Neuron (in vitro differentiated cells): ENCODE data around the gene TM2D1.

- PRO-cap, result no peak
Measured at GRCh38 chr1:58881319-58881832, 97.5 kb upstream of the JUN start.

GRCh38 chr1:58968290-58969141, 184.7 kb upstream of the JUN start:
- PRO-cap, result no peak

GRCh38 chr1:58971507-58972221, 187.8 kb upstream of the JUN start:
- PRO-cap, result no peak

DNA sequence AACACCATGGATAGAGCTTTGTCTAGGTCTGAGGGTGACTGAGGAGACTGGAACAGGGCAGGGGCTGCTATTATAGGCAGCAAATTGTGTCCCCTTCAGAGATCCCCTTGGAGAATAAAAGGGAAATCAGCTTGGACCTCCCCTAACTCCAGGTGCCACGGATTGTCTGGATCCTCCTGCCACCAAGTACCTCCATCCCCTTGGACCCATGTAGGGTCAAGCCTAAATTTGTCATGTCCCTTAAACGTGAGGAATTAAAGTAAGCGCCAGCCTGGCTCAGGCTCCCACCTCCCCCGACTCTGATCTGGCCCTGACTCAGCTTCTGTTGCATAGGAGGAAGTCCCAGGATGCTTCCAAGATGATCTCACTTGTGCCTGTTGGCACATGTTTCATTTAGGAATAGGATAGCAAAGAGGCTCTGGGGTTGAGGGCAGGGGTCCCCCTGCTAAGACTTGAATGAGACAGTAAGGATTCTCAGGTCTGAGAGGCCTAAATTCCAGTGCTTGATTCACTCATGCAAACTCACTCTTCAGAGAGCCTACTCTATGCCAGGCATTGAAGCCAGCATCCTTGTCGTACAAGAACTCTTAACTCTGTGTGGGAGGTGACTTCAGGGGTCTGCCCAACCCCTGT, 231.9 kb upstream of the JUN start:
- PRO-cap, result no peak

DNA sequence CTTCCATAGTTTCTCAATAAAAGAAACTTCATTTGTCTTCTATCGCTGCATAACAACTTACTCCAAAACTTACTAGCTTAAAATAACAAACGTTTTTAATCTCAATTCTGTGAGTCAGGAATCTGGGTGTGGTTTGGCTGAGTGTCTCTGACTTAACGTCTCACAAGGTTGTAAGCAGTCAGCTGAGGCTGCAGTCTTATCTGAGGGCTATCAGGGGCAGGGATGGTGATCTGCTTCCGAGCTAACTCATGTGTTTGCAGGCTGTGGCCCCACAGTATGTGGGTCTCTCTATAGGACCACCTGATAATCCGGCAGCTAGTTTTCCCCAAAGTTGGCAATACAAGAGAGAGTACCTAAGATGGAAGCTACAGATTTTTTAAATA, 234.2 kb upstream of the FGGY start:
- PRO-cap, result no peak

DNA sequence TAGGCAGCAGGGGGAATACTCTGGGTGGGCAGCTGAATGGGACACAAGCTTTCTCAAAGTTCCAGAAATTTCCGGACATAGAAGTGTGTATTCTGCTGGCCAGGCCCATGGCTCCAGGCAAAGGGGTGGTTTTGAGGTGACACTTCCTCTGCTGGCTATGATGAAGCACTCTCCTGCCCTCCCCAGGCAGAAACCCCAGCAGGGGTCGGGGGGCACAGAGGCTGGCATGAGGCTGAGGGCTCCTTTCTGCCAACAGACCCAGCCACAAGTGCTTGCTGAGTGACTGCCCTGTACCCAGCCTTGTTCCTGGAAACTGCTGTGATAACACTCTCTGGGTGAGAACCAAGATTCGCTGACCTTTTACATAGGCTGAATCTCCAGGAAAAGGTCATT, 155.7 kb upstream of the FGGY start:
- PRO-cap, result no peak

- PRO-cap, result no peak
Measured at GRCh38 chr1:59499977-59500239, 203.0 kb downstream of the FGGY start.

GRCh38 chr1:59506818-59507377, 210.0 kb downstream of the FGGY start:
- PRO-cap, result no peak

DNA sequence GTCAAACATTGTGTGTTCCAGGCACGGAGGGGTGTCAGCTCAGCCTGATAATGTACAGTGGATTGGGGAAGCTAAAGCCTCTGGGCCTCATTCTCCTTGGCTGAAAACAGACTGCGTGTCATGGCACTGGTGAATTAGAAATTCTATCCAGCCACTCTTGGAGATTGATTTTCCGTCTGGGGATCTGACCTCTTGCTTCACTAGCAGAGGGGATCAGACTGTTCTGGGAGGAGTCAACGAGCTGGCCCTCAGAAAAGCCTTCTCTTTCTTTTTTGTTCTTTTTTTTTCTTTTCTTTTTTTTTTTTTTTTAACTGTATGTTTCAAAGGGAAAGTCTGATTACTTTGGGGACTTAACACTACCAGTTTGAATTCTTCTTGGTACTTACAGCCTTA, 123.4 kb upstream of the HOOK1 start:
- PRO-cap, result no peak

- PRO-cap, result no peak
Measured at GRCh38 chr1:59848892-59849244, 34.1 kb downstream of the HOOK1 start.

GRCh38 chr1:59936748-59937329, 10.3 kb upstream of the CYP2J2 start:
- PRO-cap, result no peak

GRCh38 chr1:60274741-60275136, 201.2 kb upstream of the C1orf87 start:
- PRO-cap, result no peak

DNA sequence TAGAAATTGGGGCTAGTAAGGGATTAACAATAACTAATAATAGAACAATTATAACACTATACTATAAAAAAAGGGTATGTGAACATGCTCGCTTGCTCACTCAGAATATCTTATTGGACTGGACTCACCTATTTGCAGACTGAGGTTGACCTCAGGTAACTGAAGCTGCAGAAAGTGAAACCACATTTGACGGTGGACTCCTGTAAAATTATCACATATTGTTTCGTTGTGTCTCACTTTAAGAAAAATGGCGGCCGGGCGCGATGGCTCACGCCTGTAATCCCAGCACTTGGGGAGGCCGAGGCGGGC, 209.1 kb upstream of the NFIA start:
- PRO-cap, result no peak

DNA sequence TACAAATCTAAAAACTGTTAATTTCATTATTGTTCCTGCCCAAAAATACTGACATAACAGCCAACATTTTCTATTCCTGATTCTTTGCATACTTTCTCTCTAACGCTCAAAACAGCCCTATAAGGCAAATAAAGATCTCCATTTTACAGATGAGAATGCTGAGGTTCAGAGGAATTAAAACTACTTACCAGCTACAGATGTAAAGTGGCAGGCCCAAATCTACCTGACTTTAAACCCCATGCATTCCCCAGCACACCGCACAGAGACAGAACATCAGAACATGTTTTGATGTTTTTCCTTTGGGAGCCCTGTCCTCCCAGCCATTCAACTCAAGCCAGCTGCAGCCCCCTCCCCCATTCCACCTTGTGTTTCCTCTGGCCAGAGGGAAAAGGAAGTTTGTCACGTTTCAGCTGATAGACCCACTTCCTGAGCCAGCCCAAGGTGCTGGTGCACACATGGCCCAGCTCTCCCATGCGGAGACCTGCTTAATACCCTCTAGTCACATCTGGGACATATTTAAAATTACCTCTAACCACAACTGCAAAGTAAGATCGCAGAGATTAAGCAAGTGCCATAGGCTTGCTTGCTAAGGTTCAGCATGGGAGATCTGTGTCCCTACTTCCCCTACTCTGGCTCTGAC, 133.1 kb upstream of the NFIA start:
- PRO-cap, result no peak

GRCh38 chr1:61098903-61099644, 16.7 kb downstream of the NFIA start:
- PRO-cap, result no peak

DNA sequence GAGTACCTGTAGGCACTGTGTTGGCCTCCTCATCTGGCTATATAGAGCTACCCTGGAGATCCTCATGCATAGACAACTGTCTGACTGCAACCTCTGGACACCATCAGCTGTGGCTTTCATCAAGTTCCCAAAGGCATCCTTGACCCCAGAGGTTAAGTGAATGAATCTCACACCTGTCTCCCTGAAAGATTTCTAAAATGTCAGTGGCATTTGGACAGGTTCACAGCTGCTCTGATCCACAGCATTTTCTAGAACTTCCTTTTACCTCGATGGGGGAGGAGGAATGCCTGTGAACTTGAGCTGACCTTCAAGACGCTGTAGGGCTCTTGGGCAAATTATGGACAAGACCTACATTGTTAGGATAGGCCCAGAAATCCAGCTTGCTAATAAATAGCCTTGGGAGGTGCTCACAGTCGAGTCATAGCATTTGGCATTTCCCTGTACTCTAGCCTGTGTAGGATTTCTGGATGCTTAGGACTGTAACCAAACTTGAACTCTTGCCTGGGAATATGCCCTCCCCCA, 87.8 kb downstream of the NFIA start:
- PRO-cap, result no peak

- PRO-cap, result bidirectional peak, plus-strand start at chr1:61198667, minus-strand start at chr1:61198676; unidirectional peak, minus-strand start at chr1:61198740
Measured at GRCh38 chr1:61198597-61199007, 116.2 kb downstream of the NFIA start.

DNA sequence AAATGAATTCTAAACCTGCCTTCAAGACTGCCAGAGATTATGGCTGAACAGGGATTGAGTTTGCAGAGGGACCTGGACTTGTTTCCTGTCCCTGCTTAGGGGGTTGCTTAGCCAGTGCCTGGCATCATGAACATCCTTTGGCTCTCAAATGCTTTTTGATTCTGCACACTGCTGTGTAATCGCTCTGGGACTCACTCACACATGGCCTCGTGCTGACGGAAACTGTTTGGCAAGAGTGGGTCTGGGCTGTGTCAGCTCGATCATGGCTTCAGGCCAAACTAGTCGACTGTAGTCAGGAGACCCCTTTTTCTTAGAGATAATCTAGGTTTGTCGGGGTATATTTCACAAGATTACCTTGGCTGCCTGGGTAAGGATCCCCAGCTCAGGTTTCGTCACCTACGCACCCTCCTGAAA, 252.6 kb downstream of the NFIA start:
- PRO-cap, result no peak

DNA sequence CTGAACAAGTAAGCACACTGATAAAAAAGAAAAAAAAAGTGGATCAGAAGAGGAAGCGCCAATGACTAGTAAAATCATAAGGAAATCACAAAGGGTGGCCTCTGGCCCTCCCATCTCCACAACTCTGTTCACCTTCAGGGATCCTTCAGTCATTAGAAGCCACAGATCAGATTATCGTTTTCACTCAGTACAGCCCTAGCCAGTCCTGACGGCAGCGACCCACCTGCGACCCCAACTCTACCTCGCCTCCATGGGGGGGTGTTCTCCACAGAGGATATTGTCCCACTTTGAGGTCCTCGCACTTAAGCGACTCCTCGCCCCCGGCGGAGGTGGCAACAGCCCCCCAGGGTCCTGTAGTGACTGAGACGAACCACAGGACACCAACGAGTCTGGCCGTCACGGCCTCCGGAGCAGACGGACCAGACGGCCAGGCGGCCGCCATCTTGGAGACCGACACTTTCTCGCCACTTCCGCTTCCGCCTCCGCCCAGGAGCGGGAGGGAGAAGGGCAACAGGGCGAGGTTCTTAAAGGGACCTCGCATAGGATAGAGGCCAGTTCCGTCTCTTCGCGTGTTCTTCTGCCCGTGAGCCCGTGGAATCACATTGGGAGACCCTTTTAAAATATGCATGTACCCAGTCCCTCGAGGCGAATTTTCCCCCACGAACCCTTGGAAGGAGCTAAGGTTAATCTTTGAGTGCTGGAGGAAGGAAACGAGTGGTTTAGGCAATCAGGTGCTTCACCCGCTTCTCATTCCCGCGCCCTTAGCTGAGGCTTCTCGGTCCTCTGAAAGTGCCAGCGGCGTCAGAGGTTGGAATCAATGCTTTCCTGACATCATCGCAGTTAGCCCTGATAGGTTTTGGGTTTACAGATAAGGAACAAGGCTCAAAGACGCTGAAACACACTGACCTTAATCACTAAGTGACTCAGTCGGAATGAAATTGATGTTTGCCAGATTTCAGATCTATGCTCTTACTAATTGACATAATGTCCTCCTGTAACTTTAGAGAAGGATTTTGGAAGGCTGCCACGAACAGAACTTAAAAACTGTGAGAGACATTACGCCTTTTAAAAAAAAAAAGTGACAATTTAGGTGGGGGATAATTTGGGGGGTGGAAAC, at the start of gene TM2D1:
Gene TM2D1, minus strand, starts transcription at position 463 of the 1,117 bp plus-strand sequence.
- PRO-cap, result bidirectional peak, plus-strand start at position 202 of the sequence, minus-strand start at position 126 of the sequence; bidirectional peak, plus-strand start at position 554 of the sequence, minus-strand start at position 455 of the sequence; bidirectional peak, plus-strand start at position 750 of the sequence, minus-strand start at position 785 of the sequence

DNA sequence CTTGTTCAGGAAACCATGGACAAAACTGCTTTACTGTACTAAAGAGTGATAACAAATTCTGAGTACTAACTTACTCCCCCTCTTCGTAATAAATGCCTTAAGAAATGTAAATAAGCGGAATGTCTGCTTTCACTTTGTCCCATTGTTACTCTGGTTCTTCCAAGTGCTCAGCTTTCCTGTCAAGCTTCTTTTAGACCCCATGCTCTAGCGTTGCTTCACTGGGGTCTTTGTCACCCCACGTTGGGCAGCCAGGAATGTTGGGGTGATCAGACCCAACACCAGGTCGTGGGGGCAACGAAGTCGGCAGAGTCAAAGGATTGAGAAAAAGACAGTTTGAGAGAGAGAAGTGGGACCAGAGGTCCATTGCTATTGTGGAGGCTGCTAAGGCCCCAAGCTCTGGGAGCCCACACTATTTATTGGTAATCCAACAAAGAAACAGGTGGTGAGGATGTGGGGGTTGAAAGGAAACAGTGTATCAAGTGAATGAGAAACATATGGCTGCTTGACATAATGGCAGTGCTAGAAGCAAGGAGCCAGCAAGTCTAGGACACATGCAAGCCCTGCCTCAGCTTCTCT, 11.4 kb upstream of the L1TD1 start:
- PRO-cap, result no peak